Esophagus muscularis mucosa (tissue), 4 donors: ENCODE data around the genes MYBPC2 and ACP4.

GRCh38 chr19:50279685-50280431, 49.3 kb downstream of the KCNC3 start:
- PRO-cap: no peak
- RAMPAGE, long total RNA, 4 experiments: no peak in any of the 4 experiments

- PRO-cap: unidirectional peak, minus-strand start at chr19:50369331
- RAMPAGE, long total RNA, 4 experiments: no peak in any of the 4 experiments
Observed at GRCh38 chr19:50368537-50369667, 3.5 kb upstream of the NAPSA start.

DNA sequence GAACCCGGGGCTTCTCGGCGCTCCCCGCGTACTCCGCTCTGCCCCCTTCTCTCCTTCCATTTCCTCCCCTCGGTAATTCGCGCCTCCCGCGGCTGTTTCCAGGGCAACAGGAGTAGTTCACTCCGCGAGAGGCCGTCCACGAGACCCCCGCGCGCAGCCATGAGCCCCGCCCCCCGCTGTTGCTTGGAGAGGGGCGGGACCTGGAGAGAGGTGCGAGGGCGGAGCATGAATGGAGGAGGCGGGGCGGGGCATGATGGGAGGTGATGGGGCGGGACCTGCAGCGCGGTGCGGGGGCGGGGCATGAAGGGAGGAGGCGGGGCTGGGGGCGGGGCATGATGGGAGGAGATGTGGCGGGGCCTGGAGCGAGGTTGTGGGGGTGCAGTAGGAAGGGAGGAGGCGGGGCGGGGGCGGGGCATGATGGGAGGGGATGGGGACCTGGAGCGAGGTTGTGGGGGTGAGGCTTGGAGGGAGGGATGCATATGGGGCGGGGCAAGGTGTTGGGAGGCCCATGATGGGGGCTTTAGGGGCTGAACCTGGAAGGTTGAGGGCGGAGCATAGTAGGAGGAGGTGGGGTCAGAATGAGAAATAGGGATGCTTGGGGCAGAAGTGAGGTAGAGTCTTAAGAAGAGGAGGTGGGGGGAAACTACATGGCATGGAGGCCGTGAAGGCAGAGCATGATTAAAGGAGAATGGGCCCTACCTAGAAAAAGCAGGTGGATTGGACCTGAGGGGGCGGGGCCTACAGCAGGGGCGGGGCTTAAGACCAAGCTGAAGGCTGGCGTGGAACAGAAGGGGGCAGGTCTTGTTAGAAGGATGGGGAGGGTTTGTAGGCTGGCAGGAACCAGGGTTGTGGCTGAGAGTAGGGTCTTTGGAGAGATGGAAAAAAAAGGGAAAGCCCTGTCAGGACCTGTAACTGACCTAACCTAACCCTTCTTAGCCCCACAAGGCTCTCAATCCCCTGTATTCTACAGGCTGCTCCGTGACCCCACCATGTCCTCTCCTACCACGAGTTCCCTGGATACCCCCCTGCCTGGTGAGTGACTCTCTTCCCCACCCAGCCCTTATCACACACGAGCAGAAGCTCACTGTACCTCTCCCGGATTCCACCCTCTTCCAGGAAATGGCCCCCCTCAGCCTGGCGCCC, 731 bp downstream of the NR1H2 start:
- PRO-cap: unidirectional peak, minus-strand start at position 178 of the sequence
- RAMPAGE, long total RNA, 4 experiments: no peak in any of the 4 experiments

DNA sequence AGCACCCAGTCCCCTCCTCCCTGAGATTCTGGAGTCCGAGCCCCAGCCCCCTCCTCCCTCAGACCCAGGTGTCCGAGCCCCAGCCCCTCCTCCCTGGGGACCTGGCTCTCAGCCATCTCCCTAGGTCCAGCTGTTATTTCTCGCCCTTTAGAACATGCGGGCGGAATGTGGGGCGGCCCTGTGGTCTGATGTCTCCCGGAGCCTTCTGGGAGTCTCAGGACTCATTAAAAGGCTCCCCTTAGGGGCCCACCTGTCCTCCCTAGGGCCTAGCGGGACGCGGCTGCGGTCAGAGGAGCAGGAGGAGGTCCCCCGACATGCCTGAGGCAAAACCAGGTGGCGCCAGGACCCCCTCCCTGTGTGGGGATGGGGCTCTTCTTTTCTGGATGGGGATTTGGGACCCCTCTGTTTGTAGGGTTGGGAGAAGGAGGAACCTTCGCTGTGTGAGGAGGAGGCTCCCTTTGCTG, at the start of gene MYBPC2:
Gene MYBPC2, plus strand, starts transcription at position 253 of the 464 bp plus-strand sequence.
- PRO-cap: unidirectional peak, plus-strand start at position 253 of the sequence
- RAMPAGE, long total RNA, 4 experiments: no peak in any of the 4 experiments

- PRO-cap: unidirectional peak, minus-strand start at chr19:50489815
- RAMPAGE, long total RNA, 4 experiments: no peak in any of the 4 experiments
Observed at GRCh38 chr19:50489336-50490062, 12.9 kb upstream of the GARIN5A start.

- PRO-cap: bidirectional peak, plus-strand start at chr19:50500495, minus-strand start at chr19:50500293; bidirectional peak, plus-strand start at chr19:50501004, minus-strand start at chr19:50500716
- RAMPAGE, long total RNA, 4 experiments: no peak in any of the 4 experiments
Observed at GRCh38 chr19:50499964-50501103, 10.7 kb downstream of the JOSD2 start.

DNA sequence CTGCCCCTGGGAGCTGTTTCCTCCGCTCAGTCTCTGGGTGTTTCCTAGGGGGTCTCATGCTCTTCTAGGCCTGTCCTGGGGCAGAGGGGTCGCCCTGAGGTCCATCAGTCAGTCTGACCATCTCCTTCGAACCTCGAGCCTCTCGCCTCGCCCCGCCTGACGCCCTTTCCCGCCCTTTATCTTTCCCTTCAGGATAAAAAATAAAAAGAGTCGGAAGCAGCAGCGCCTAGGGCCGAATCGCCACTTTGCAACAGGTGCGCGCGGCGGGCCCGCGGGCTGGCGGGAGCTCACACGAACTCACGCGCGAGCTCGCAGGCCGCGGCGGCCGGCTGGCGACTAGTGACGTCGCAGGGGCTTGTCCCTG, 33.8 kb downstream of the SYT3 start:
- PRO-cap: no peak
- RAMPAGE, long total RNA, 4 experiments: no peak in any of the 4 experiments

GRCh38 chr19:50790037-50790585, at the start of gene ACP4:
Gene ACP4 (plus strand): TSS chr19:50790415.
- PRO-cap: no peak
- RAMPAGE, long total RNA, 4 experiments: no peak in any of the 4 experiments

GRCh38 chr19:50794922-50795421, 4.8 kb downstream of the ACP4 start:
- PRO-cap: no peak
- RAMPAGE, long total RNA, 4 experiments: no peak in any of the 4 experiments

DNA sequence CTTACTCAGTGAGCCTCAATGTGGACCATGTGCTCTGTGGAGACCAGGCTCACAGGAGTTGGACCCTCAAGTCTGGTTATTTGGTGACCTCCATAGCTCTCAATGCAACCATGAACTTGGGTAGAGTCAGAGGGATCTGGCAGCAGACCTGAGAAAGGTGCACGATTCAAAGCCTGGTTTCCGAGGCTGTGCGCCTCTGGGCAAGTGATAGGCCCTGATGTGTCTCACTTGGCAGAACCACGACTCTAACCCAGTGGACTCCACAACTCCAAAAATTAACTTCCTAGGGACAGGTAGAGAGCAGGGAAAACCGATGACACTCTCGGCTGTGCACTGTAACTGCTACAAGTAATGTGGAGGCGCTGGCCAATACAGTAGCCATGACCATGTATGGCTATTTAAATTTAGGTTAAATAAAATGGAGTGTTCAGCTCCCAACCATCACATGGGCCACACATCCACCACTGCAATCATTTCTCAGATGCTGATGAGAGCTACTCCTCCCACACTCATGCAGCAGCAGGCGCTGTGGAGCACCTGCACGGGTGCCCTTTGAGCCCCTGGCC, 5.7 kb downstream of the ACP4 start:
- PRO-cap: no peak
- RAMPAGE, long total RNA, 4 experiments: no peak in any of the 4 experiments

DNA sequence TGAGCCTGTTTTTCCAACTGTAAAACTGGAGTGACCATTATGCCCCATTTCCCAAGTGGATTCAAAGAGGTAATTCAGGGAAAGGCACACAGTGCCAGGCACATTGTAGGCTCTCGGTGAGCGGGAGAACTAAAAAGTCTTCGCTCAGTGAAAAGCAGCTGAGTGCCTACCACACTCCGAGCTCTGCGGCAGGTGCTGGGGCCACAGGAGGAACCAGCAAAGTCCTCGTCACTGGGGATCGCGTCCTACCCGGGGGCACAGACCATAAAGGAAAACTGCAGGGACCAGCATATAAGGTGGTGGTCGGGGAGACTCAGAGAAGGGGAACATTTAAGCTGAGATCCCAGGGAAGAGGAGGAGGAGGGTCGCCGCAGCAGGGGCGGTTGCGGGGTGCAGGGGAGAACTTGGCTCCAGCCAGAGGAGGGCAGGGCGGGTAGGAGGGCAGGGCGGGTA, 786 bp upstream of the KLK4 start:
- PRO-cap: no peak
- RAMPAGE, long total RNA, 4 experiments: no peak in any of the 4 experiments

DNA sequence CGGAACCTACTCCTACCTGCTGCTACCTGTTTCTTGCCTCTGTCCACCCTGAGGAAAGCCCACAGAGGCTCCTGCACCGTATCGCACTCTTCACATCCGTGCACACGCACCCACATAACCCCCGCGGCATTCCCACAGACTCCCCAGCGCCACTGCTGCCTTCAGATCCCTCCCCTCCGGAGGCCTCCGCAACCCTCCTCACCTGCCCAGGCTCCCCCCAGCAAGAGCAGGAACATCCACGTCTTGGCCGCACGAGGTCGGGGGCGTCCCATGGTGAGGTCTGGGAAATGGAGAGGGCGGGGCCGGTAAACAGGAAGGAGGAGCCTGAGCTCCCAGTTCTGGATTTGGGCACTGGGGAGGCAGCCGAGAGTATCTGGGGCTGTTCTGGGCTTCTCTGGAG, 508 bp downstream of the KLK8 start:
- PRO-cap: no peak
- RAMPAGE, long total RNA, 4 experiments: no peak in any of the 4 experiments

DNA sequence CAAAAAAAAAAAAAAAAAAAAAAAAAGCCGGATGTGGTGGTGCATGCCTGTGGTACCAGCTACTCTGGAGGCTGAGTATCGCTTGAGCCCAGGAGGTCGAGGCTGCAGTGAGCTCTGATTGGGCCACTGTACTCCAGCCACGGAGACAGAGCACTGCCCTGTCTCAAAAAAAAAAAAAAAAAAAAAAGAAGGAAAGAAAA, 1.6 kb downstream of the KLK10 start:
- PRO-cap: no peak
- RAMPAGE, long total RNA, 4 experiments: no peak in any of the 4 experiments

GRCh38 chr19:51225933-51226580, 1.2 kb downstream of the CD33 start:
- PRO-cap: no peak
- RAMPAGE, long total RNA, 4 experiments: no peak in any of the 4 experiments

GRCh38 chr19:51354692-51355361, 11.4 kb downstream of the ETFB start:
- PRO-cap: no peak
- RAMPAGE, long total RNA, 4 experiments: no peak in any of the 4 experiments

DNA sequence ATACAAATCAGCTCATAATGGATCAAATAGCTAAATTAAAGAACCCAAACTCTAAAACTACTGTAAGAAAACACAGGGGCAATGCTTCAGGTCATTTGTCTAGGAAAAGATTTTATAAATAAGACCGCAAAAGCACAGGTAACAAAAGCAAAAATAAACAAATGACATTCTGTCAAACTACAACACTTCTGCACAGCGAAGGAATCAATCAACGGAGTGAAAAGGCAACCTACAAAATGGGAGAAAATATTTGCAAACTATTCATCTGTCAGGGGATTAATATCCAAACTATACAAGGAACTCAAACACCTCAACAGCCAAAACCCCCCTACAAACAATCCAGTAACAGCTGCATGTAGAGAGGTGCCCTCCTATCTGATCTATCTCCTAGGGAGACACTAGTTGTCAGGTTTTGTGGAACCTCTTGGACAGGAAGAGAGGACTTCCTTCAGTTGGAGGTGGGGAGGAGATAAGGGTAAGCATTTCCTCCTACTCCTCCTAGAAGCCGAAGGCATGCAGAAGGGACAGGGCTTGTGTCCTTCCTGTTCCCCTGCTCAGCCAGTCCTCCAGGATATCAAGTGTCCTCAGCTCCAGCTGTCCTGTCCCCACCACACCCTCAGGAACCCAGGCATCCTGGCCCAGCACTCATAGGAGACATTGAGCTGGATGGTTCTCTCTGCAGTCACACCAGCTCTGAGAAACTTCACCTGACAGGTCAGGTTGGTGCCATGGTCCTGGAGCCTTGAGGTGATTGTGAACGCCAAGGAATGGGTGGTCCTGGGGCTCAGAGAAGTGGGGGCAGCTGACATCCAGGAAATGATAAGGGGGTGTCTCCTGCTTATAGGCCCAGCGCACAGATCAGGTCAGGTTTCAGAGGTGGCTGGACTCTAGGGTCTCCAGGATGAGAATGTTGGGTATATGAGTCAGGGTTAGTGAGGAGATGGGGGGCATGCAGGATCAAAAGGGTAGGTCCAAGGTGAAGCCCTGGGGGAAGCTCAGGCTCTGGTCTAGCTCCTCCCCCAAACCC, 9.8 kb upstream of the SIGLEC8 start:
- PRO-cap: no peak
- RAMPAGE, long total RNA, 4 experiments: no peak in any of the 4 experiments

DNA sequence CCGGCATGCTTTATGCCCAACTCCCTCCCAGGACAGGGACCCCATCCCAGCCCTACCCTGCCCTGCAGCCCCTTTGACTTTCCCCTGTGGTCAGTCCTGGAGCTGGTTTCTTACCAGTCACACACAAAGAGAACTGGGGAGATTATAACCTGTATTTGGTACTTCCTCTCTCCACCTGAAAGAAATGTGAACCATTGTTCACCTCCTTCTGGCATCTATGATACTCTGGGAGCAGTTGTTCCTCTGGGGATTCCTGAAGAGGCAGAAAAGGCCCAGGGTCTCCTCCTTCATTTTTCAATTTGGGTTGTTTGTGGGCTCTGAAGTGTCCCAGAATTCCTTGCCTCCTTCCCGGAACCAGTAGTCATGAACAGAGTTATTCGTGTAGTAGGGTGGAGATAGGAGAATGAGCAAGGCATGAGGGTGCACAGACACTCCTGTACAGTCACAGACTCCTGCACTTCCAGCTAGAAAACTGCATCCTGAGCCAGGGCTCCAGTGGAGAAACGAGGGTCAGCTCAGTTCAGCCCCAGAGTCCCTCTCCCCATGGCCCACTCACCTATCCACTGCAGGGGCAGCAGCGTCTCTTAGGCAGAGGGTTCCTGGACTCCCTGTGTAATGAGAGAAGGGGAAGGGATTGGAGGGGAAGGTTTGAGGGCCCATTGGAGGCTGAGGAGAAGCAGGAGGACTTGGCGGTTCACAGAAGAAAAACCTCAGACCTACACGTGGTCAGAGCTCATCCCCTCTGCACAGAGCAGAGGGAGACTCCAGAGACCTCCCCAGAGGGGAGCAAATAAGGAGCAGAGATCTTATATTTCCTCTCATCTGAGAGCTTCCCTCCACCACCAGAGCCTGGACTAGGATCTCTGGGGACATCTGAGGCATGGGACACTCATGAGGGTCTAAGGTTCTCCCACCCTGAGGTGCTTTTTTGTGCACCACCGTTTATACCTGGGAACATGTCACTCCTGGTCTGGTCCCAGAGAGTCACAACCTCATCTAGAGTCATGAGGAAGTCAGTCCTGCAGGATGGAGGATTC, 10.8 kb upstream of the SIGLEC8 start:
- PRO-cap: no peak
- RAMPAGE, long total RNA, 4 experiments: no peak in any of the 4 experiments

- PRO-cap: no peak
- RAMPAGE, long total RNA, 4 experiments: no peak in any of the 4 experiments
Observed at GRCh38 chr19:51541402-51542131, 10.1 kb upstream of the SIGLEC6 start.

- PRO-cap: no peak
- RAMPAGE, long total RNA, 4 experiments: no peak in any of the 4 experiments
Observed at GRCh38 chr19:51547712-51548948, 16.7 kb upstream of the SIGLEC6 start.

DNA sequence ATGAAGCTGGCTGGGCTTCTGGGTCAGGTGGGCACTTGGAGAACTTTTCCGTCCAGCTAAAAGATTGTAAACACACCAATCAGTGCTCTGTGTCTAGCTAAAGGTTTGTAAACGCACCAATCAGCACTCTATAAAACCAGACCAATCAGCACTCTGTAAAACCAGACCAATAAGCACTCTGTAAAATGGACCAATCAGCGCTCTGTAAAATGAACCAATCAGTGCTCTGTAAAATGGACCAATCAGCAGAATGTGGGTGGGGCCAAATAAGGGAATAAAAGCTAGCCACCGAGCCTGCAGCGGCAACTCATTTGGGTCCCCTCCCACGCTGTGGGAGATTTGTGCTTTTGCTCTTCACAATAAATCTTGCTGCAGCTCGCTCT, 27.9 kb downstream of the ZNF175 start:
- PRO-cap: no peak
- RAMPAGE, long total RNA, 4 experiments: no peak in any of the 4 experiments